K562 (cell line): ENCODE measurements around a stretch of chr6.

- RAMPAGE, long total RNA, result no peak
- RRBS, result 79% methylated on average over 10 of the region's 90 CpGs
PRO-cap:
- standard, result no peak
- CoPRO, capped RNA only, 2 experiments, result no peak in any of the 2 experiments
- CoPRO, capped and uncapped RNA, 2 experiments, result no peak in any of the 2 experiments
- CoPRO, uncapped RNA only, 2 experiments, result no peak in any of the 2 experiments
CAGE:
- cytosol, long polyA plus RNA, result no peak
- long polyA plus RNA, result no peak
- nucleolus, long total RNA, result no peak
- nucleus, long polyA plus RNA, result no peak
These were observed 49.1 kb downstream of the MDGA1 start for GRCh38 chr6:37648213-37649437.

GRCh38 chr6:37820665-37821218, 1.2 kb downstream of the ZFAND3 start:
- RAMPAGE, long total RNA, result no peak
- RRBS, result no CpG with 5 or more reads among the region's 3 CpGs
PRO-cap:
- standard, result no peak
- CoPRO, capped RNA only, 2 experiments, result no peak in any of the 2 experiments
- CoPRO, capped and uncapped RNA, 2 experiments, result no peak in any of the 2 experiments
- CoPRO, uncapped RNA only, 2 experiments, result no peak in any of the 2 experiments
CAGE:
- cytosol, long polyA plus RNA, result no peak
- long polyA plus RNA, result no peak
- nucleolus, long total RNA, result no peak
- nucleus, long polyA plus RNA, result no peak

DNA sequence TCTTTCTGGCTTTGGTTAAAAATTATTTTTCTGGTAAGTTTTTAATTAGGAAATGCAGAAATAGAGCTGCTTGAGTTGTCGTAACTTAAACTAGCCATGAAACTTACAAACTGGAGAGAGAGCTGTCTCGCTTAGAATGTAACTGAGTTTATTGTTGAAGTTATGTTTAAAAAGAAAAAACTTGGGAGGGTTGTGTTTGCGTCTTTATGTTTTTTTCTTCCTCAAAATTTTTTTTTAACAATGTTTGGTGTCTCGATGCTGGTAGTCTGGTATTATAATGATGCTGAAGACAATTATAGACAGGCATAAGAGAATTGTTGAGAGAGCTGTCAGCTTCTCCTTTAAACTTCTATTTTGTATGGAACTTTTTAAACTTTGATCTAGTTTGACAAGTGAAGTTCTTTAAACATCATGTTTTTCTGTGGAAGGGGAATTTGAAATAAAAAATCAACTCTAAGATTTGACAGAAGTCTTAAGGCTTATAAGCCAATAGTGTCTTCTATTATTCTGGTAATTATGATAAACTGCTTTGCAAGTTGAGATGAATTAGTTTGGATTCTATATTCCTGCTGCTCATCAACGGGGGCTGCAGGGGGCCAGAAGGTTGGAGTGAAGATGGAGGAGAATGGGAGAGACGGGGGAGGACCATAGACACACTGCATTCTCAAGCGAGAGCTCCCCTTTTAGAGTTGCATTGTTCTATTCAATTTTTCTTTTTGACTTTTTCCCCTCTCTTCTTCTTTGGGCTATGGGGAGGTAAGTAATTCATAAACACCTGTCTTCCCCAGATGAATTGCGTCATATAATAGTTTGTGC, 29.2 kb downstream of the ZFAND3 start:
- RAMPAGE, long total RNA, result no peak
- RRBS, result no CpG with 5 or more reads among the region's 8 CpGs
PRO-cap:
- standard, result no peak
- CoPRO, capped RNA only, 2 experiments, result no peak in any of the 2 experiments
- CoPRO, capped and uncapped RNA, 2 experiments, result no peak in any of the 2 experiments
- CoPRO, uncapped RNA only, 2 experiments, result no peak in any of the 2 experiments
CAGE:
- cytosol, long polyA plus RNA, result no peak
- long polyA plus RNA, result no peak
- nucleolus, long total RNA, result no peak
- nucleus, long polyA plus RNA, result no peak

DNA sequence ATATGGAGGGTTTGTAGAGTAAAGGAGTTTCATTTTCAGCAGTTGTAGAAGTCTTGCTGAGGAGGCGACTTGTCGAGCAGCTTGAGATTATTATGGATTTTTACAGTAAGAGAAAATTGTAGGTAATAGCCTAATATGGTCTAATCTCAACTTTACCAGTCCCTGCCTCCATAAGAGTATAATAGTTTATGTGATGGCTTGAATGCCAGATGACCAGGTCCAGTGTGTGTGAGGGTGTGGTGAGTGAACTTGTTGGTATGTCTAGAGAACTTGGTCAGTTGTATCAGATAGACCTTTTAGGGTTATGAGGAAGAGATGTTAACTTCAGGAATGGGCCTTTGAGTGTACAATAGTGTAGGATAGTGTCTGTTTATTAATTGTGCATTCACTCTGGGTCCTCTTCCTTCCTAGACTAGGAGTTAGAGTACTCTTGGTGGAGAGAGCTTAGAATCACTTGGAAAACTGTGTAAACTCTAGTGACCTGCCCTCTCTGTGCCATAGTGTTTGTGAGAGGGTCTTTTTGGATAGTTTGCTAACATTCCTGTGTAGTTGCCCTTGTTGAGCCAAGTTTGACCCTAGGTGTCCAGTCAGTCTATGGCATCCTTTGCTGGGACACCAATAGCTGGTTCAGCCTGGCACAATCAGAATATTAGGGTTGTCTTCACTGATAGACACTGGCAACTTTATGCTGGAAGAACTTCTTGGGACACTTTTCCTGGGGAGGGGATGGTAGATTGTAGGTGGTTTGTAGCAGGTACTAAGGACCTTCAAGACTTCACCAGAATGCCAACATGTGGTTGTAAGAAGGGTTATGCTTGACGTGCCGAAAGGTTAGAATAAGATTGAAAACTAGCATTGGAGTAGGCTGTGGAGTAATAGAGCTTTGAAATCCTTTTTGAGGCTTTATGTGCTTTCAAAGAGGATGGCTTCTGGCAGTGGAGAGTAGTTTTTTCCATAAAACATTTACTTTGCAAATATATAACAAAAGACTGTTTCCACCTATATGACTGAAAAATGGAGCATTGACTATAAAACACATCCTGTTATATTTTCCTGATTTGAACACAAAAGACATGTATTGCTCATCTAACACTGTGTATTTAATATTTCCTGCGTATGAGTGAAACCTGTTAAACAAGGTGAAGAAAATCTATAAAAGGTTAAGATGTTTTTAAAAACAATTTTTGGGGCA, 38.5 kb downstream of the ZFAND3 start:
- RAMPAGE, long total RNA, result no peak
- RRBS, result no CpG with 5 or more reads among the region's 5 CpGs
PRO-cap:
- standard, result no peak
- CoPRO, capped RNA only, 2 experiments, result no peak in any of the 2 experiments
- CoPRO, capped and uncapped RNA, 2 experiments, result no peak in any of the 2 experiments
- CoPRO, uncapped RNA only, 2 experiments, result peak in 1 of 2 experiments; most common plus-strand start position 649 of the sequence (in 1)
CAGE:
- cytosol, long polyA plus RNA, result no peak
- long polyA plus RNA, result no peak
- nucleolus, long total RNA, result no peak
- nucleus, long polyA plus RNA, result no peak

DNA sequence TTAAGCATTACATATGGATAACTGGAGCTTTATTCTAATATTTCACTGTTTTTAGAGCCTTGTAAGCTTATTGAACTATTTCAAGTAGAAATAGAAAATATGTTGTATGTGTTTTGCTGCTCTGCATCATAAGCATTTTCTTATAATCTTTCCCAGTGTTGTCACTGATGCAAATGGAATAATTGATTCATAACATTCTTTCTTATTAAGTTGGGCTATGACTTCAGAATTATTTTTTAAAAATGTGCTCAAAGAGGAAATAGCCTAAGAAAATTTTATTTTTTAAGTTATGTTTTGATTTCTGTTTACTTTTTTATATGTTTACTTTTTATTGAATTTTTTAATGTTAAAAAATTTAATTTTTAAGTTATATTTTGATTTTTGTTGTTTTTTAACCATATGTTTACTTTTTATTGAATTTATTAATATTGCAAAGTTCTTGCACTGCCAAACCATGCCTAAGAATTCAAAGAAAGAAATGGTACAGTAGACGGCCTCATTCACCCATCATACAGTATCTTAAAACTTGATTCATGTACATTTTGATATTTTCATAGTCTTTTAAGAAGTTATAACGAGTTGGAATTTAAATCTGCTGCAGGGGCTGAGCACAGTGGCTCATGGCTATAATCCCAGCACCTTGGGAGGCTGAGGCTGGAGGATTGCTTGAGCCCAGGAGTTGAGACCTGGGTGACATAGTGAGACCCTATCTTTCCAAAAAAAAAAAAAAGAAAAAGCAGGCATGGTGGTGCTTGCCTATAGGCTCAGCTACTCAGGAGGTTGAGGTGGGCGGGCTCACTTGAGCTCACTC, 42.5 kb downstream of the ZFAND3 start:
- RAMPAGE, long total RNA, result no peak
- RRBS, result no CpG with 5 or more reads among the region's 3 CpGs
PRO-cap:
- standard, result no peak
- CoPRO, capped RNA only, 2 experiments, result no peak in any of the 2 experiments
- CoPRO, capped and uncapped RNA, 2 experiments, result no peak in any of the 2 experiments
- CoPRO, uncapped RNA only, 2 experiments, result no peak in any of the 2 experiments
CAGE:
- cytosol, long polyA plus RNA, result no peak
- long polyA plus RNA, result no peak
- nucleolus, long total RNA, result no peak
- nucleus, long polyA plus RNA, result no peak

DNA sequence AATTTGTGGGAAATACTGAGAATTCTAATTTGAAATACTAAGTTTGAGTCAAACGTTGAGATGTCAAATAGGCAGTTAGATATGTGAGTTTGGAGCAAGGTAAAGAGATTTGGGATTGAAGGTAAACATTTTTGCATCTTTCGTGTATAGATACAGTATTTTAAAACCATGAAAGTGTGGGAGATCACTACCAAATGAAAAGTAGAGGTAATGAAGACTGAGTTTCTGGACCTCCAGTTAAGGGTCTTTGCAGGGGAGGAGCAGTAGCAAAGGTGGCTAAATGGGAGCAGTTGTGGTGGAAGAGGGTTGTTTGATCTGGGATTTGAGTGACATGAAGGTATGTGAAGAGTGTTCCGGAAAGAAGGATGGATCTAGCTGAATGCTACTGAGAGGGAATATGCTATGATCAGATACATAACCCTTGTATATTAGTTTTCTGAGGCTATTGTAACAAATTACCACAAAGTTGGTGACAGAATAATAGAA, 106.3 kb downstream of the ZFAND3 start:
- RAMPAGE, long total RNA, result no peak
- RRBS, result no CpG with 5 or more reads among the region's 3 CpGs
PRO-cap:
- standard, result no peak
- CoPRO, capped RNA only, 2 experiments, result no peak in any of the 2 experiments
- CoPRO, capped and uncapped RNA, 2 experiments, result no peak in any of the 2 experiments
- CoPRO, uncapped RNA only, 2 experiments, result no peak in any of the 2 experiments
CAGE:
- cytosol, long polyA plus RNA, result no peak
- long polyA plus RNA, result no peak
- nucleolus, long total RNA, result no peak
- nucleus, long polyA plus RNA, result no peak

DNA sequence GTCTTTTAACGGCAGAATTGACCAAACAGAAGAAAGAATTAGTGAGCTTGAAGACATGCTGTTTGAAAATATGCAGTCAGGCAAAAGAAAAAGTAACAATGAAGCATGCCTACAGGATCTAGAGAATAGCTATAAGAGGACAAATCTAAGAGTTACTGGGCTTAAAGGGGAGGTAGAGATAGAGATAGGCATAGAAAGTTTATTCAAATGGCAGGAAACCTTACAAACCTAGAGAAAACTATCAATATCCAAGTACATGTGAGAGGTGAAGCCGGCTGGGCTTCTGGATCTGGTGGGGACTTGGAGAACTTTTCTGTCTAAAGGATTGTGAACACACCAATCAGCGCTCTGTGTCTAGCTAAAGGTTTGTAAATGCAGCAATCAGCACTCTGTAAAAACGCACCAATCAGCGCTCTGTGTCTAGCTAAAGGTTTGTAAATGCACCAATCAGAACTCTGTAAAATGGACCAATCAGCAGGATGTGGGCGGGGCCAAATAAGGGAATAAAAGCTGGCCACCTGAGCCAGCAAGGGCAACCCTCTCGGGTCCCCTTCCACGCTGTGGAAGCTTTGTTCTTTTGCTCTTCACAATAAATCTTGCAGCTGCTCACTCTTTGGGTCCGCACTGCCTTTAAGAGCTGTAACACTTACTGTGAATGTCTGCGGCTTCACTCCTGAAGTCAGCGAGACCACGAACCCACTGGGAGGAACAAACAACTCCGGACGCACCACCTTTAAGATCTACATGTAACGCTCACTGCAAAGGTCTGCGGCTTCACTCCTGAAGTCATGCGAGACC, 142.9 kb downstream of the ZFAND3 start:
- RAMPAGE, long total RNA, result no peak
- RRBS, result no CpG with 5 or more reads among the region's 17 CpGs
PRO-cap:
- standard, result no peak
- CoPRO, capped RNA only, 2 experiments, result no peak in any of the 2 experiments
- CoPRO, capped and uncapped RNA, 2 experiments, result no peak in any of the 2 experiments
- CoPRO, uncapped RNA only, 2 experiments, result no peak in any of the 2 experiments
CAGE:
- cytosol, long polyA plus RNA, result no peak
- long polyA plus RNA, result no peak
- nucleolus, long total RNA, result no peak
- nucleus, long polyA plus RNA, result no peak

DNA sequence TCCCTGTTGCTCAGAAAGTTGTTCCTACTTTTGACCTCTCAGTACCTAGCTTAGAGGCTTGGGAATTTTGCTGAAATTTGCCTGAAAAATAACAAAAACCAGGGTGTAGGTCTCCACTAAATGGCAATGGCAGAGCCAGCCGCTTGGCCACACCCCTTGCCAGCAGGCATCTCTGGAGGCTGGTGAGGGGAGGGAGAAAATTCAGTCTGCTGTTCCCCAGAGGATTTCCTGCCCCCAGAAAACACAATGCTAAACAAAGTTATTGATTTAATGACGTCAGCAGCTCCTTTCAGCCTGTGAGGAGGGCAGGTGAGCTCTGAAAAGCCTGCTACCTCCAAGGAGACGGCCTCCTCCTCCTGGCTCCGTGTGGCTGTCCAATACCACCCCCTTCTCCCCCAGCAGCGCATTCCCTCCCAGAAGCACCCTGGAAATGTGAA, 393.0 kb downstream of the ZFAND3 start:
- RAMPAGE, long total RNA, result no peak
- RRBS, result no CpG with 5 or more reads among the region's 5 CpGs
PRO-cap:
- standard, result no peak
- CoPRO, capped RNA only, 2 experiments, result no peak in any of the 2 experiments
- CoPRO, capped and uncapped RNA, 2 experiments, result no peak in any of the 2 experiments
- CoPRO, uncapped RNA only, 2 experiments, result no peak in any of the 2 experiments
CAGE:
- cytosol, long polyA plus RNA, result no peak
- long polyA plus RNA, result no peak
- nucleolus, long total RNA, result no peak
- nucleus, long polyA plus RNA, result no peak

- RAMPAGE, long total RNA, result no peak
- RRBS, result no CpG with 5 or more reads among the region's 1 CpG
PRO-cap:
- standard, result no peak
- CoPRO, capped RNA only, 2 experiments, result no peak in any of the 2 experiments
- CoPRO, capped and uncapped RNA, 2 experiments, result no peak in any of the 2 experiments
- CoPRO, uncapped RNA only, 2 experiments, result no peak in any of the 2 experiments
CAGE:
- cytosol, long polyA plus RNA, result no peak
- long polyA plus RNA, result no peak
- nucleolus, long total RNA, result no peak
- nucleus, long polyA plus RNA, result no peak
These were observed 377.8 kb downstream of the BTBD9 start for GRCh38 chr6:38261901-38262375.

GRCh38 chr6:38600067-38600770, 39.5 kb downstream of the BTBD9 start:
- RAMPAGE, long total RNA, result no peak
- RRBS, result no CpG with 5 or more reads among the region's 7 CpGs
PRO-cap:
- standard, result no peak
- CoPRO, capped RNA only, 2 experiments, result no peak in any of the 2 experiments
- CoPRO, capped and uncapped RNA, 2 experiments, result no peak in any of the 2 experiments
- CoPRO, uncapped RNA only, 2 experiments, result no peak in any of the 2 experiments
CAGE:
- cytosol, long polyA plus RNA, result no peak
- long polyA plus RNA, result no peak
- nucleolus, long total RNA, result no peak
- nucleus, long polyA plus RNA, result no peak

DNA sequence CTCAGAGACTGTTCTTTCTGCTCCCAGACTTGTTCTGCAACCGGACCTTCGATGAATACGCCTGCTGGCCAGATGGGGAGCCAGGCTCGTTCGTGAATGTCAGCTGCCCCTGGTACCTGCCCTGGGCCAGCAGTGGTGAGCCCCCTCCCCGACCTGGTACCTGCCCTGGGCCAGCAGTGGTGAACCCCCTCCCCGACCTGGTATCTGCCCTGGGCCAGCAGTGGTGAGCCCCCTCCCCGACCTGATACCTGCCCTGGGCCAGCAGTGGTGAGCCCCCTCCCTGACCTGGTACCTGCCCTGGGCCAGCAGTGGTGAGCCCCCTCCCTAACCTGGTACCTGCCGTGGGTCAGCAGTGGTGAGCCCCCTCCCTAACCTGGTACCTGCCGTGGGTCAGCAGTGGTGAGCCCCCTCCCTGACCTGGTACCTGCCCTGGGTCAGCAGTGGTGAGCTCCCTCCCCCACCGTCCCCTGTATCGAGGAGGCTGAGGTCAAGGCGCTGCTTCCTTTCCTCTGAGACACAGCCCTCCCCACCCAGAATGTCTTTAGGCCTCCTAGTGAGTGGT, 8.9 kb downstream of the GLP1R start:
- RAMPAGE, long total RNA, result no peak
- RRBS, result no CpG with 5 or more reads among the region's 13 CpGs
PRO-cap:
- standard, result no peak
- CoPRO, capped RNA only, 2 experiments, result no peak in any of the 2 experiments
- CoPRO, capped and uncapped RNA, 2 experiments, result no peak in any of the 2 experiments
- CoPRO, uncapped RNA only, 2 experiments, result no peak in any of the 2 experiments
CAGE:
- cytosol, long polyA plus RNA, result no peak
- long polyA plus RNA, result no peak
- nucleolus, long total RNA, result no peak
- nucleus, long polyA plus RNA, result no peak

DNA sequence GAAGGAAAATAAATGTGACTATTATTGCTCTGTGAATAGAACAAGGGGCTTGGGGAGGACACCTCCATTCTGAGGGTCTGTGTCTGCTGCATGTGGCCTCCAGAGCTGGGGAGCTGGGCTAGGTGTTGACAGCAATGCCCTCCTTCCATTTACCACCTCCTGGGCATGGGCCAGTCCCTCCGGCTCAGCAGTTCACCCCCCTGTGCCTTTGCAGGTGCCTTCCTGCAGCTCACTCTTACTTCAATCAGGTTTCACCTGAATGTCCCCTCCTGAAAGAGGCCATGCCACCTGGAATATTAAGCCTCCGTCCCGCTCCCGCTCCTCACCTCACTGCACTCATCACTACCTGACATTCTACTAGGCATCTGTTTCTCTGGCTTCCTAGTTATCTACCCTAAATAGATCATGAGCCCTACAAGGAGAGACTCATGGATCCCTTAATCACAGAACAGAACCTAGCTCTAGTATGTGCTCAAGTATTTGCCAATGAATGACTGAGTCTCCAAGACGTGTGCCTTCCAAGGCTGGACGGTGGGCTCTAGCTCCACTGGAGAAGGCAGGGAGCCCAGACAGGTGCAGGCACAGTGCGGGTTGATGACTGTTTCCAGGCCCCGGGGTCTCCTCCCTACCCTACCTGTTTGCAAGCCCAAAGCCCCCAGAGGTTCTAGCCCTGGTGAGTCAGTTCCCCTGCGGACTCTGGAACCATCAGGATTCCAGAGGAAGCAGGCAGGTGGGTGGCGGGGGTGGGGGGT, 22.2 kb downstream of the KCNK5 start:
- RAMPAGE, long total RNA, result no peak
- RRBS, result no CpG with 5 or more reads among the region's 10 CpGs
PRO-cap:
- standard, result no peak
- CoPRO, capped RNA only, 2 experiments, result no peak in any of the 2 experiments
- CoPRO, capped and uncapped RNA, 2 experiments, result no peak in any of the 2 experiments
- CoPRO, uncapped RNA only, 2 experiments, result no peak in any of the 2 experiments
CAGE:
- cytosol, long polyA plus RNA, result no peak
- long polyA plus RNA, result no peak
- nucleolus, long total RNA, result no peak
- nucleus, long polyA plus RNA, result no peak

DNA sequence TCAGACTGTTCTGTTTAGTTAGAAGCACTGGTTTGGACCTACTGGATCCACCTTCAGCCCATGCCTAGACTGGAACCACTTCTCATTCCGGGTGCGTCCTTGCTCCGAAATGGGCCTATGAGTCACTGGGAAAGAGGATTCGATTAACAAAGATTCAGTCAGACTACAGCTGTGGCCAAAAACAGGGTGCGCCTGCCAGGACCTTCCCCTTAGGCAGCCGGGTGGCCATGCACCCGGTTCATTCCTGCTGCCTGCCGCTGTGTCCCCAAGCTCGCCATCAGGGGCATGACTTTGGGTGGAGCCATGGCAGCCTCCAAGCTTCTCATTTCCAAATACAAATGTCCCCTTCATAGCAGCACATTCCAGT, 14.6 kb upstream of the KCNK5 start:
- RAMPAGE, long total RNA, result no peak
- RRBS, result no CpG with 5 or more reads among the region's 9 CpGs
PRO-cap:
- standard, result no peak
- CoPRO, capped RNA only, 2 experiments, result no peak in any of the 2 experiments
- CoPRO, capped and uncapped RNA, 2 experiments, result no peak in any of the 2 experiments
- CoPRO, uncapped RNA only, 2 experiments, result no peak in any of the 2 experiments
CAGE:
- cytosol, long polyA plus RNA, result no peak
- long polyA plus RNA, result no peak
- nucleolus, long total RNA, result no peak
- nucleus, long polyA plus RNA, result no peak

DNA sequence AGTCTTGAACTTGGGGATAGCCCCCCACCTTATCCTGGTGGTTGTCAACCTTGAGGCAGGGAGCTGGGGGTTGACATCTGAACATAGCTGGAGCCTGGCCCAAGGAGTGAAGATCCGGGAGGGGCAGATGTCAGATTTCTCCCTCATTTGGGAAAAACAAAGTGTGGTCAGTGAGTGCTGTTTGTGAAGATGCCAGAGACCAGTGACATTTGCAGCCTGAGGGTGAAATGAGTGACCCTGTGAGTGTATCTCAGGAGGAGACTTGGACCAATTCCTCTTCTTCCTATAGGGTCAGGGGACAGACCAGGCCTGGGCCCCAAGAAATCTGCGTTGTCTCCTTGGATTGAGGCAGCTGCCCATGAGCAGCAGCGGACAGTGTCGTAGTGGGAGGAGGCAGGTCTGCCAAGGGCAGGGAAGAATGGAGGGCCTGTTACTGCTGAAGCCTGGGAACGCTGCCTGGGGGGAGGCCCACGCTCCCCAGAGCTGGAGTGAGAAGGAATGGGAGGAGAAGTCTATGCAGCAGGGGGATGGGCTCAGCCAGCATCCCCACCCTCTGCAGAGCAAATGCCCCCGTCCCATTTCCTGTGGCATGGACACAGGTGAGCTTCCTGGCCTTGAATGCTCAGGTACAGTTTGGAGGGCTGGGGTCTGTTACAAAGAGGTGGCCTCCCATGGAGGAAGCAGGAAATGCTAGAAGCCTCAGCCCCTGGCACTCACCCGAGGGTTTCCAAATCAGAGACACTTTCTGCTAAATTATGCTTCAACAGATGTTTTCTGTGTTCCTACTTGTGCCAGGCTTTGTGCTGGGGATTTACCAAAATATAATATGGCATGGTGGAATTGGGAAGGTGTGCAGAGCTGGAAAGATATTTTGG, 29.7 kb downstream of the DAAM2 start:
- RAMPAGE, long total RNA, result no peak
- RRBS, result no CpG with 5 or more reads among the region's 8 CpGs
PRO-cap:
- standard, result no peak
- CoPRO, capped RNA only, 2 experiments, result no peak in any of the 2 experiments
- CoPRO, capped and uncapped RNA, 2 experiments, result no peak in any of the 2 experiments
- CoPRO, uncapped RNA only, 2 experiments, result no peak in any of the 2 experiments
CAGE:
- cytosol, long polyA plus RNA, result no peak
- long polyA plus RNA, result no peak
- nucleolus, long total RNA, result no peak
- nucleus, long polyA plus RNA, result no peak

DNA sequence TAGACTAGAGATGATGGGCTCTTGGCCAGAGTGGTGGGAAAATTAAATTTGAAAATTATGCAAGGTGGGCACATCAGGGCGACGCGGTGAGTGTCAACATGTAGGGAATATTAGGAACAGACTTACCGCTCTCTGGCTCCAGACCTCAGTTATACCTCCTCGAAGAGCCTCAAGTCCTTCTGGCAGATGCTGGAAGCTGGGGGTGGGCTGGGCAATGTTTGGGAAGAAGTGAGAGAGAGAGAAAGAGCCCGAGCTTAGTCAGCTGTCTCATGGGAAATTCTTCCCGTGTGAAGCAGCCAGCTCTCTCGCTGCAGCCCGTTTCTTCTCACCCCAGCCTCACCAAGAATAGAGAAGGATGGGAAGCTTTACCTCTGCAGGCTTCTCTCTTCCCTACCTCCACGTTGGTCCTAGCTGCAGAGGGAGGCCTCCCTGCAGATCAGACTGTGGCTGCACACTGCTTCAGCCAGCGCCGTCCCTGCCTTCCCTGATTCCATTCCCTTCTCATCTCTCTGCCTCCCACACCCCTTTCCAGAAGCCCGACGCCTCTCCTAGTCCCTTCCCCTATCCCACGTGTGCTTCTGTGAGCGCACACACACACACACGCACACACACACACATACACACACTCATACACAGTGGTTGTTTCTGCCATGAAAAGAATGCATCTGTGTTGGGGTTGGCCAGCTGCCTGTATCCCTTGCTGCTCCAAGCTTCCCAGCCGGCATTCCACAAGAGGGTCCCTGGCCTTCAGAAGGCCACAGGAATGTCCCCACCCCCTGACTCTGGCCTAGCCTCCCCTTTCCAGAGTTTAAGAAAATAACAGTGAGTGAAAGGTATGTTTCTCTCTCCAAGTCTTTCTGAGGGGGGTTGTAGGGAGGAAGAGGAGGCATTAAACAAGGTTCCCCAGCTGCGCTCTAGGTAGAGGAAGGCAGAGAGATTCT, 51.9 kb downstream of the MOCS1 start:
- RAMPAGE, long total RNA, result no peak
- RRBS, result no CpG with 5 or more reads among the region's 19 CpGs
PRO-cap:
- standard, result no peak
- CoPRO, capped RNA only, 2 experiments, result no peak in any of the 2 experiments
- CoPRO, capped and uncapped RNA, 2 experiments, result no peak in any of the 2 experiments
- CoPRO, uncapped RNA only, 2 experiments, result no peak in any of the 2 experiments
CAGE:
- cytosol, long polyA plus RNA, result no peak
- long polyA plus RNA, result no peak
- nucleolus, long total RNA, result no peak
- nucleus, long polyA plus RNA, result no peak

DNA sequence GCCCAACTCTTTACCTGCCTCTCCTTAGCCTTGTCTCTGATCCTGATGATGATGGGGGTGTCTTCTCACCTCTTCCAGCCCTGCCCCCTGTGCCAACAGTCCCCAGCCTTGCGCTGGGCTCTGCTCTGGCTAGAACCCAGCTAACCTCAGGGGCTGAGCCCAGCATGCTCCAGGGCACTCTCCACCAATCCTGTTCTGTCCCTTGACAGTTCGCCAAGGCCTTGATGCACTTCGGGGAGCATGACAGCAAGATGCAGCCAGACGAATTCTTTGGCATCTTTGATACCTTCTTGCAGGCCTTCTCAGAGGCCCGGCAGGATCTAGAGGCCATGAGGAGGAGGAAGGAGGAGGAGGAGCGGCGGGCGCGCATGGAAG, 33.2 kb downstream of the MOCS1 start:
- RAMPAGE, long total RNA, result no peak
- RRBS, result no CpG with 5 or more reads among the region's 9 CpGs
PRO-cap:
- standard, result no peak
- CoPRO, capped RNA only, 2 experiments, result no peak in any of the 2 experiments
- CoPRO, capped and uncapped RNA, 2 experiments, result no peak in any of the 2 experiments
- CoPRO, uncapped RNA only, 2 experiments, result no peak in any of the 2 experiments
CAGE:
- cytosol, long polyA plus RNA, result no peak
- long polyA plus RNA, result no peak
- nucleolus, long total RNA, result no peak
- nucleus, long polyA plus RNA, result no peak

- RAMPAGE, long total RNA, result no peak
- RRBS, result no CpG with 5 or more reads among the region's 15 CpGs
PRO-cap:
- standard, result no peak
- CoPRO, capped RNA only, 2 experiments, result no peak in any of the 2 experiments
- CoPRO, capped and uncapped RNA, 2 experiments, result no peak in any of the 2 experiments
- CoPRO, uncapped RNA only, 2 experiments, result no peak in any of the 2 experiments
CAGE:
- cytosol, long polyA plus RNA, result no peak
- long polyA plus RNA, result no peak
- nucleolus, long total RNA, result no peak
- nucleus, long polyA plus RNA, result no peak
These were observed 109.4 kb downstream of the LRFN2 start for GRCh38 chr6:40477621-40478370.